ENCODE results near the genes ZNF227, IGSF23 and NECTIN2.

- PRO-cap: no peak
Observed at GRCh38 chr19:43651483-43652665, 12.2 kb upstream of the CADM4 start.

- PRO-cap: no peak
Observed at GRCh38 chr19:43656357-43656903, 13.5 kb downstream of the PLAUR start.

- PRO-cap: no peak
Observed at GRCh38 chr19:43744977-43745500, 9.7 kb downstream of the SMG9 start.

DNA sequence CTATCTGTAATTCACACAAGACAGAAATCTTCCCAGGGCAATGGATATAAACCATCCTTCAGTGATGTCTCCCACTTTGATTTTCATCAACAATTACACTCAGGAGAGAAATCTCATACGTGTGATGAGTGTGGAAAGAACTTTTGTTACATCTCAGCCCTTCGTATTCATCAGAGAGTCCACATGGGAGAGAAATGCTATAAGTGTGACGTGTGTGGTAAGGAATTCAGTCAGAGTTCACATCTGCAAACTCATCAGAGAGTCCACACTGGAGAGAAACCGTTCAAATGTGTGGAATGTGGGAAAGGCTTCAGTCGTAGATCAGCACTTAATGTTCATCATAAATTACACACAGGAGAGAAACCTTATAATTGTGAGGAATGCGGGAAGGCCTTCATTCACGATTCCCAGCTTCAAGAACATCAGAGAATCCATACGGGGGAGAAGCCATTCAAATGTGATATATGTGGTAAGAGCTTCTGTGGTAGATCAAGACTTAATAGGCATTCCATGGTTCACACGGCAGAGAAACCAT lies 6.6 kb upstream of the ZNF225 start:
- PRO-cap: no peak

GRCh38 chr19:44165493-44165903 lies 598 bp downstream of the ZNF226 start:
- PRO-cap: no peak

- PRO-cap: unidirectional peak, plus-strand start at chr19:44212664
Observed at GRCh38 chr19:44212149-44213302, at the start of gene ZNF227. Gene ZNF227, plus strand, starts transcription at chr19:44212532.

- PRO-cap: no peak
Observed at GRCh38 chr19:44304050-44304613, 693 bp downstream of the ZNF235 start.

DNA sequence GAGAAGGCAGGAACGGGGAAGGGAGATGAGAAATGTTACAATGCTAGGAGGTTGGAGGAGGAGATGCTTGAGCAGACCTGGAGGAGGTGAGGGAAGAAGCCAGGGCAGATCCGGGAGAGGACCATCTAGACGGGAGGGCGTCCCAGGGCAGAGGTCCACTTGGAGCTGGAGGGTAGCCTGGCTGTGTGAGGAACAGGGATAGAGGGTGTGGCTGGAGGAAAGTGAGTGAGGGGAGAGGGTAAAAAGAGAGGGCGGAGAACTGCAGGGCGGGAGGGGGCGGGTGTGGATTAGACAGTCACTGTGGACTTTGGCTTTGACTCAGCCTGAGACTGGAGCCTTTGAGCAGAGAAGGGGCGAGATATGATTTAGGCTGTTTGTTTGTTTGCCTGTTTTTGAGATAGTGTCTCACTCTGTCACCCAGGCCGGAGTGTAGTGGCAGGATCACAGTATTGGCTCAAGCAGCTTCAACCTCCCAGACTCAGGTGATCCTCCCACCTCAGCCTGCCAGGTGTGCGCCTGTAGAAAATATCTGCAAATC lies 16.6 kb upstream of the IGSF23 start:
- PRO-cap: no peak

DNA sequence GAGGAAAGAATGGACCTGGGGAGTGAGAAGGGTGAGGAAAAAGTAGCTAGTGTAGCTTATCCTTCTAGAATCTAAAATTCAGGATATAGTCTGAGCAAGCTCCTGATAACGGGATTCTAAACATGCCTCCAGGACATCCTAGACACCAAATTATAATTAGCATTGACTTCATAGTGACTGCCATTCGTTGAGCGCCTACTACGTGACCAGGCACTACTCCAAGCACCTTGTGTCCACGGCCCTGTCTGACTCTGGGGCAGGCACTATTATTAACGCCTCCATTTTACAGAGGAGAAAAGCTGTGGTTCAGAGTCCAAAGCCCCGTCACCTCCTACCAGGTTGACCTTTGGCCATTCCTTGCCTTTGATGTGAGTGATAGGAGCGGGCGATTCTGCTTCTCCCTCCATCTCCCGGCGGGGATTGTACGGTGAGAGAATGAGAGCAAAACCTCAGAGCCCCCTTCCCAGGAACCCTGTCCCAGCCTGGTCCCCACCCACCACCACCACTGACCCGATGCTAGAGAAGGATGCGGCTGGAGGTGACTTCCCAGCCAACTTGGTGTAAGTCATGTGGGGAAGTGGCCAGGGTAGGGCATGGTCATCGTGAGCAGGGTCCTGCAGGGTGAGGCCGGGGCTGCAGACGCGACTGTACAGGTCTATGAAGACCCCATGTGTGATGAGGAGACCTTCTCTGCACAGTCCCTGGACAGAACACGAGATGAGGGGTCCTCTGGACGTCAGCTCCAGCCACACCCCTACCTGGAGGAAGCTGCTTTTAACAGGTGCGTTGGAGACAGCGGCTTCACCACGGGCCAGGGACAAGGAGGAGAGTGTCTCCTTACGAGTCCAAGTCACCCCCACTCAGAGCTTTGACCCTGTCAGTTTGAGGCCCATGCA lies at the start of gene IGSF23:
Gene IGSF23 (plus strand): TSS at position 353 of the 896 bp plus-strand sequence.
- PRO-cap: no peak

DNA sequence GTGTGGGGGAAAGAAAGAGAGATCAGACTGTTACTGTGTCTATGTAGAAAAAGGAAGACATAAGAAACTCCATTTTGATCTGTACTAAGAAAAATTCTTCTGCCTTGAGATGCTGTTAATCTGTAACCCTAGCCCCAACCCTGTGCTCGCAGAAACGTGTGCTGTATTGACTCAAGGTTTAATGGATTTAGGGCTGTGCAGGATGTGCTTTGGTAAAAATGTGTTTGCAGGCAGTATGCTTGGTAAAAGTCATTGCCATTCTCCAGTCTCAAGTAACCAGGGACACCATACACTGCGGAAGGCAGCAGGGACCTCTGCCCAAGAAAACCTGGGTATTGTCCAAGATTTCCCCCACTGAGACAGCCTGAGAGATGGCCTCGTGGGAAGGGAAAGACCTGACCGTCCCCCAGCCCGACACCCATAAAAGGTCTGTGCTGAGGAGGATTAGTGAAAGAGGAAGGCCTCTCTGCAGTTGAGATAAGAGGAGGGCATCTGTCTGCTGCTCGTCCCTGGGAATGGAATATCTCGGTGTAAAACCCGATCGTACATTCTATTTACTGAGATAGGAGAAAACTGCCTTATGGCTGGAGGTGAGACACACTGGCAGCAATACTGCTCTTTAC lies 4.5 kb upstream of the PVR start:
- PRO-cap: no peak

DNA sequence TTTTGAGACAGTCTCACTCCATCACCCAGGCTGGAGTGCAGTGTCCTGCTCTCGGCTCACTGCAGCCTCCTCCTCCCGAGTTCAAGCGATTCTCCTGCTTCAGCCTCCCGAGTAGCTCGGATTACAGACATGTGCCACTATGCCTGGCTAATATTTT lies 900 bp downstream of the PVR start:
- PRO-cap: no peak

- PRO-cap: no peak
Observed at GRCh38 chr19:44658017-44658260, 13.3 kb upstream of the CEACAM19 start.

DNA sequence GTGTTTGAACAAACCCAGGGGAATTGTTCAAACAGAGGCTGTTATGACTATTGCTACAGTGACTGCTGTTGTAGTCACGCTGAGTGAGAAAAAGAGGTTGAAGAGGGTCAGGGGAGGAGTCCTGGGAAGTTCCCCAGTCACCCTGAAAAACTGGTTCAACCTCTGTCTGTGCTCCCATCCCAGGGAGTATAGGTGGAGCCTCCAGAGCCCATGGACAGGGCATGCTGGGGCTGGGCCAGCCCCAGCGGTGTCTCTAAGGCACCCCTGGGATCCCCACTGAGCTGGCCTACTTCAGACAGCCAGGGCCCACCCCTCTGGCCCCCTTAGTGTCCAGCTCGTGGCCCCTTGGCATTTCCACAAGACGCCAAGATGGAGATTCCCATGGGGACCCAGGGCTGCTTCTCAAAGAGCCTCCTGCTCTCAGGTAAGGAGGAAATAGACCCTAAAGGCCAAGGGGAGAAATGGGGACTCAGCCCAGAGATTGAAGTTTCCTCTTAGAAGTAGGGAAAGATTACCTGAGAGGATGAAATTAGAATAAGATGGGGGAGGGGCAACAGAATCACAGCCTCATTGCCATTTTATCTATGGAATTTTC lies 378 bp downstream of the CEACAM19 start:
- PRO-cap: no peak

DNA sequence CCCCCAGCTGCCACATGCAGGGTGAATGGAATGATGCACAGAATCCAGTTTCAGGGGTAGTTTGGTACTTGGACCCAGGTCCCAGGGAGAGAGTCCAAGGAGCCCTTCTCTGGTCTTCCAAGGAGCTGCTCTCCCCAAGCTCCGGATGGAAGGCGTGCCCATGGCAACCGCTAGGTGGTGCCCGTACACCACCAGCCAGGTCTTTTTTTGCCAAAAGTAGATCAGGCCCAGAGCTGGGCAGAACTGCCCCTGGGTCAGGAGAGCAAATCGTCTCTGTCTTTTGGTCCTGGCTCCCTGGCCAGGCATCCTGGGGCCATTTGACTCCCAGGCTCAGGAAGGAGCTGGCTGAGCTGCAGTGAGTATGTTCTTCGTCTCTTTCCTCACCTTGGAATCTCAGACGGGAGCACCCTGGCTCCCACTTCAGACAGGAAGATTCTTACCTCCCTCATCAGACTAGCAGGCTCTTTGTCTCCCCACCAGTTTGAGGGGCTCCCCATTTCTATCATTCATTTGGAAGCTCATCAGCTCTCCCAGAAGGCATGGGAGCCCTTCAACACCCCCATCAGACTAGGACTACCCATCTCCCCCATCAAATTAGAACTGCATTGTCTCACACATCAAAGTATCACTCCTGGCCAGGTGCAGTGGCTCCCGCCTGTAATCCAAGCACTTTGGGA lies 24.5 kb upstream of the BCL3 start:
- PRO-cap: no peak

- PRO-cap: no peak
Observed at GRCh38 chr19:44740222-44740833, 8.2 kb upstream of the BCL3 start.

GRCh38 chr19:44767814-44768328 lies 9.8 kb upstream of the CBLC start:
- PRO-cap: no peak

- PRO-cap: no peak
Observed at GRCh38 chr19:44774619-44774965, 3.1 kb upstream of the CBLC start.

DNA sequence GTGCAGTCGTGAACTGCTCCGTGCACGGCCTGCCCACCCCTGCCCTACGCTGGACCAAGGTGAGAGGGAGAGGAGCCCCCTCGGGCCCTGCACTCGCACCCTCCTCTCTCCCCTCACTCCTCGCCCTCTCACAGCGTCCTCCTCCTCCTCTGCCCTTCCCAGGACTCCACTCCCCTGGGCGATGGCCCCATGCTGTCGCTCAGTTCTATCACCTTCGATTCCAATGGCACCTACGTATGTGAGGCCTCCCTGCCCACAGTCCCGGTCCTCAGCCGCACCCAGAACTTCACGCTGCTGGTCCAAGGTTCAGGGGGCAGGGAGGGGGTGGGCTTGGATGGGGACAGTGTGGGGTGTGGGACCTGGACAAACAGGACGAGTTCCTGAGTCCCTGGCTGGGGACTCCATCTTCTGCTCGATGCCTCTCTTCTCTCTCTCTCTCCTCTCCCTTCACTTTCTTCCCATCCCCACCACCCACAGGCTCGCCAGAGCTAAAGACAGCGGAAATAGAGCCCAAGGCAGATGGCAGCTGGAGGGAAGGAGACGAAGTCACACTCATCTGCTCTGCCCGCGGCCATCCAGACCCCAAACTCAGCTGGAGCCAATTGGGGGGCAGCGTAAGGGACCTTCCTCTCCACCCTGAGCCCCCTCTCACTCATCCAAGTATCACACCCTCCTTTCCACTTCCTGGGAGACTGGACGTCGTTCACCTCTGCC lies 9.8 kb downstream of the BCAM start:
- PRO-cap: no peak

- PRO-cap: no peak
Observed at GRCh38 chr19:44844391-44845311, 1.4 kb upstream of the NECTIN2 start.

DNA sequence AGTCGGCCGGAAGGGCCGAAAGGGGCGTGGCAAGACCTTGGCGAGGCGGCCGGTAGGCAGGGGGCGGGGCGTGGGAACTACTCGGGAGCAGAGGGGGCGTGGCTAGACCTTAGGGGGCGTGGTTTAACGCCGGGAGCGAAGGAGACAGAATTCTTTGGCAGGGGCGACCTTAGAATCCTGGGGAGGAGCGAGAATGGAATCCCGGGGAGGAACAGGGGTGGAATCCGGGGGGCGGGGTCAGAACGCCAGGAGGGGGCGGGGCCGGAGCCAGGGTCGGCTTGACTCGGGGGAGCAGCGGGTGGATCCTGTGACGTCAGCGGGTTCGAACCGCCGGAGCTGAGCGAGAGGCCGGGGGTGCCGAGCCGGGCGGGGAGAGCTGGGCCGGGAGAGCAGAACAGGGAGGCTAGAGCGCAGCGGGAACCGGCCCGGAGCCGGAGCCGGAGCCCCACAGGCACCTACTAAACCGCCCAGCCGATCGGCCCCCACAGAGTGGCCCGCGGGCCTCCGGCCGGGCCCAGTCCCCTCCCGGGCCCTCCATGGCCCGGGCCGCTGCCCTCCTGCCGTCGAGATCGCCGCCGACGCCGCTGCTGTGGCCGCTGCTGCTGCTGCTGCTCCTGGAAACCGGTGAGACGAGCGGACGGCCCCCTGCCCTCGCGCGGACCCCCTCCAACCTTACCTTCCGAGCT lies at the start of gene NECTIN2:
Gene NECTIN2 (plus strand): TSS at position 308 of the 686 bp plus-strand sequence.
- PRO-cap: unidirectional peak, plus-strand start at position 343 of the sequence